Myometrial cell (primary cell): ENCODE measurements around a stretch of chr20.

DNA sequence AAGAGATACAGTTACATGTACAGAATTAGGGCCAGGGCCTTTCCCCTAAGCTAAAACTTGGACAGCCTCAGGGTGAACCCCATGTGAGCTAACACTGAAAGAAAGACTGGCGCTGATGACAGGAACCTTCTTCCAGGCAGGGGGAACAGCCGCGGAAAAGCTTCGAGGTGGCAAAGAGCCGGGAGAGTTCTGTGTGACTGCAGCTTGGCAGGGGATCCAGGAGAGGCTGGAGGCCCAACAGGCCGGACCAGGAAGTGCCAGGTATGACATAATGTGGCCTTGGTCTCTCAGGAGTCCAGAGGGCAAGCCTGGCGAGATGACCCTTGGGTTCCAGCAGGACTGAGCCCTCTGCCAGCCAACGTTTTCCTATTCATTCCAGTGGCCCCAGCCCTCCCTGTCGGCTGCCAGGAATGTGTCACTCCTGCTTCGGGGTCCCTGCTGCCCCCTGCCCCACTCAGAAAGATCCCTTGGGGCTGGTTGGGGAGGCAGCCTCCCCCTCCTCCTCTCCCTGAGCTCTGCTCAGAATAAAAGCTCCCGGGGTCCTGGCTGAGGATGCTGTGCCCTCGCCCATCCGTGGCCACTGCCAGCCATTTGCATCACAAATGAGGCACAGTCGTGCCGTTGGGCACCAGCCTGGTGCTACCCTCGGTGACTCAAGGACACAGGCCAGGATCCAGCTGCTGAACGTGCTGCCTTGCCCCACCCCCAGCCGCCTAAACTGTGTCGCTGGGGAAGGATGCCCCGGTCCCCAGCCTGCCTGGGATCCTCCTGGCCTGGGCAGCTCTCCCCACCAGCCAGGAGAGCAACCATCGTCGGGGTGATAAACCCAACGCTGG, 37.5 kb downstream of the RBM38 start:
- RAMPAGE, long total RNA, result no peak

DNA sequence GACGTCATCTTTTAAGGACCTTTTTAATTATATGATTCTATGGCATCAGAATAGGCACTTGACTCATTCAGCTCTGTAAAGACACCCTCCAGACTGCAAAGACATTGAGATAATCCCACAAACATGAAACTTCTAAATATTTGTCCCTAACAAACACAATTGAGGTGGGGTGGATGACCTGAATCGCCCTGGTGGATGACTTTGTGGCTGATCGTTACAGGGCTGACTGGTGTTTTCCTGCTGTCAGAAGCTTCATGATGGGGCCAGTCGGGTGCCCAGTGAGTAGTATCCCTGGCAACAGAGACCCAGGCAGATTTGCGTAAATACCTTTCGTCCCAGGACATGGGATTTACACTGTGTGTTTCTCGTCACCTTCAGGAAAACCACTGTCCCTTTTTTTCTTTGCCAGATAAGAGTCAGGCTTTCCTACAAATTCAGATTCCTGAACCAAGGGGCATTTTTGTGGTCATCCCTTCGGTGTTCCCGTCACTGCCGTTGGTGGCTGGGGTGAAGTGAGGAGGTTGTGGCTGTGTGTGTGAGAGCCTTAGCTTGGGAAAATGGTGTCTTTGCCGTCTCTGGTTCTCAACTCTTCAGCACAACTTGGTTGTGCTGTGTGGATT, 5.3 kb upstream of the PCK1 start:
- RAMPAGE, long total RNA, result no peak

DNA sequence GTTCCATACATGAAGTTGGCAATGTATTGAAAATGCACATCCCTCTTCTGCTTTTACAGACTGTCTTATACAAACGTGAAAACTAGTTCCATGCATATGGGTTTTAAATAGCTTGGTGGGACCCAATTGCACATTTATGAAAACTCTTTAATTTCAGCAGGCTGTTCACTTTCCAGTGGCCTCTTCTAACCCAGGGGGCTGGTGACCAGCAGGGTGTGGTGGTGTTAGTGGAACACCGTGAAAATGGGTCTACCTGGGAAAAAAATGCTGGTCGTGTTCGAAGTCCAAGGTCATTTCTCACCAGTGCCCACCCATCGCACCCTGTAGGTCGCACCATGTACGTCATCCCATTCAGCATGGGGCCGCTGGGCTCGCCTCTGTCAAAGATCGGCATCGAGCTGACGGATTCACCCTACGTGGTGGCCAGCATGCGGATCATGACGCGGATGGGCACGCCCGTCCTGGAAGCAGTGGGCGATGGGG, 1.5 kb downstream of the PCK1 start:
- RAMPAGE, long total RNA, result no peak

DNA sequence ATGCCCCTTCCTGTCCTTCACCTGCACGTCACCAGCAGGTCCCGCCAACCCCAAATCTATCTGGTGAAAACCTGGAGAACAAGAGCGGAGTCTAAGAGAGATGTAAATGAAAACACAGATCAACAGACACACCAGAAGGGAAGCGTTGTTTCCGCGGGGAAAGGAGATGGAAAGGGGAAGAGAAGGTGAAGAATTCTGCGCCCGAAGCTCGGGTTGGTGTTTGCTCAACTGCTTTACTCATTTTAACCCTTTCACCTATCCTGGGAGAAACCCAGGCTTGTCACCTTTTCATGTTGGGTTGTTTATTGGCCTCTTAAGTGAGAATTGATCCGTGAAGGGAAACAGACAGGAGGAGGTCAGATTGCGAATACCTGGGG, 30.2 kb upstream of the ZBP1 start:
- RAMPAGE, long total RNA, result no peak

DNA sequence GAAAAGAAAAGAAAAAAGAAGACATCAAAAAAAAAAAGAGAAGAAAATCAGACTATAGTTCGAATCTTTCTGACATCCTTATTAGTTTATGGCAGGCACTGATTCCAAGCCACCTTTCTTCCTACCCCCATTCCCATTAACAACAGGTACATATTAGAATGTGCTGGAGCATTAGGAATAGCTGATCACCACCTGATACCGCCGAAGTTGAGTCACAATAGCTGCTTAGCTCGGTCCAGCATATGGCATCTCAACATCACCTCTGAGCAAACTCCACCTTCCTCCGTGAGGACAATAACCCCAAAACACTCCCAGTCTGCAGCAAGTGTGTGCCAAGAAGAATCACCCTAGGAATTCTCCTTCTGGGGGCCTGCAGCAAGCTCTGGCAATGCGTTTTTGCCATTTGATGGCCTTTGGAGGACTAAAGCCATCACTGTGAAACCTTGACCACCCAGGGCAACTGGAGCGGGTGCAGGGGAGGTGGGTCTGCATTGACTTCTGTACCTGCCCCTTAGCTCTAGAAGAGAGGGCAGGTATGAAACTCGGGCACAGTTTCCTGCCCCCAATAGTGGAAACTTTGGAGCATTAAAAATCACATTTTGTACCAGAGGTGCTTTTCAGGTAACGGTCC, 8.7 kb downstream of the PMEPA1 start:
- RAMPAGE, long total RNA, result no peak

DNA sequence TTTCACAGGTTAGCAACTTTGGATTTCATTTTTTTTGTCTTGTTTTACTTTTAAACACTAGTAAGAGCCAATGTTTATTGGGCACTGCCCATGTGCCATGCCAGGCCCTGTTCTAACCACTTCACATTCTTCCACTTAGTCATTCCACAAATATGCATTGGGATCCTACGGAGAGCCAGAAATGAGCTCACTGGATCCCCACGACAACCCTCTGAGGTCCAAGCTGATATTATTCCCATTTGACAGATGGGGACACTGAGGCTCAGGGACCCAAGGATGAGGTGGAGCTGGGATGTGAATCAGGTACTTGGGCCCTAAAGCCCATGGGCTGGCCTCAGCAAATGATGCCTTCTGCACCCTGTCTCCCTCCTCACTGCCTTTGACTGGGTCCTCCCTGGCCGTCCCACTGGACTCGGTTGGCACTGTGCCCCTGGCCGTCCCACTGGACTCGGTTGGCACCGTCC, 4.7 kb upstream of the PMEPA1 start:
- RAMPAGE, long total RNA, result no peak

- RAMPAGE, long total RNA, result no peak
These were observed 159.3 kb upstream of the C20orf85 start for GRCh38 chr20:57991401-57991874.

- RAMPAGE, long total RNA, result no peak
These were observed 8.5 kb upstream of the ANKRD60 start for GRCh38 chr20:58236888-58237457.

DNA sequence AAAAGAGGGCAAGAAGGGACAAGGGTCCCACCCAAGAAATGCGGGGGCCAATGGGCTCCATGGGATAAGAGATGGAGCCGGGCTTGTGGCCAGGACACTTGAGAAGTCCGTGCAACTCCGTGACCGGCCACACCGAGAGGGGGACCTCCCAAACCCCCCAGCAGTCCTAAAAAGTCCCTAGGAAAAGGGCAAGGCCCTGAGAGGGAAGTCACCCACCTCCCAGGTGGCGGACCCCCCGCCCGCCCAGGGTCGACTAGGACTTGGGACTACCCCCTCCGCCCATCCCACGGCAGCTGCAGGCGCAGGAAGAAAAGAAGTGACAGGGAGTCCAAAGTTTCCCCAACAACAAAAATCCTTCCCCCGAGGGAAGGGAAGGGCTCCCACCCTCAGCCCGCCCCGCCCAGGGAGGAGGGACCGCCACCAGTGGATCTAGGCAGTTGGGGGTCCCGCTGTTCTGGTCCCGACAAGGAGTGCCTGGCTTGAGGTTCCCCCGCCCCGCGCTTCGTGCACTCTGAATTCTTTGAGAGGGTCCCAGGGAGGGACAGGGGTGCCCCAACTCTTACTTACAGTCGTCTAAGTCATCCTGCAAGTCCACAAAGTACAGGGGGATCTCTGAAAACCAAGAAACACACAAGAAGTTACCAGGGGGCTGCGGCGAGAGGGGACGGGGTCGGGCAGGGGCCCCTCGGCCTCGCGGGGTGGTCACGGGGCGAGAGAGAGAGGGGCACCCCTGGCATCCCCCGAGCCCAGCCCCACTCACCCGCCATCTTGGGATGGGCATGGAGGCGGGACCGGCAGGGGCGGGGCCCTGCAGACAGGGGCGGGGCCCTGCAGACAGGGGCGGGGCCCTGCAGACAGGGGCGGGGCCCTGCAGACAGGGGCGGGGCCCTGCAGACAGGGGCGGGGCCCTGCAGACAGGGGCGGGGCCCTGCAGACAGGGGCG, 585 bp upstream of the RAB22A start:
- RAMPAGE, long total RNA, result no peak

- RAMPAGE, long total RNA, result no peak
These were observed 3.9 kb downstream of the RAB22A start for GRCh38 chr20:58313387-58313836.

- RAMPAGE, long total RNA, result no peak
These were observed 1.1 kb downstream of the VAPB start for GRCh38 chr20:58390029-58390704.

DNA sequence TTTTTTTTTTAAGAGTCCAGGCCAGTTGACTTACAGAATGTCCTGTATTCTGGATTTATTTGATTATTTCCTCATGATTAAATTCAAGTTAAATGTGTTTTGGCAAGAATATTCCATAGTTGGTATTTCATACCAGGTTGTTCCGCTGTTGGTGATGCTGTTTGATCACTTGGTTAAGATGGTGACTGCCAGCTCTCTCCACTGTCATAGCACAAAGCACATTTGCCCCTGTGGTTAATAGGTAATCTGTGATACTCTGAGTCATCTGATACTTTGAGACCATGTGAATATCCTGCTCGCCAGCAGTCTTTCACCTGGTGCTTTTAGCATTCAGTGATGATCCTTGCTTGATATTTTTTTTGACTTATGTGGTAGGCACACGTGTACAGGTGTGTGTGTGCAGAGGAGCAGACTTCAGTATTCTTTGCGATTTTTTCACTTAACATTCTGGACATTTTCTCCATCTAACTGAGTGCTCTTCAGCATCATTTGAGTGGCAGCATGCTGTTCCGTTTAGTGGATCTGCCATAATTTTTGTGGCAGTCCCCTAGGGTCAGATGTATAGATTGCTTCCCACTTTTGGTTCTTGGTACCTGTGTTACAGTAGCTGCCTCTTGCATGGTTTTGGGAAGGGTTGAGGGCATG, 48.4 kb downstream of the VAPB start:
- RAMPAGE, long total RNA, result no peak

GRCh38 chr20:58443881-58444398, 54.9 kb downstream of the VAPB start:
- RAMPAGE, long total RNA, result no peak

GRCh38 chr20:58514434-58515160, 602 bp downstream of the APCDD1L start:
- RAMPAGE, long total RNA, result no peak

GRCh38 chr20:58651371-58651450, 128 bp downstream of the STX16 start:
- RAMPAGE, long total RNA, result no peak

DNA sequence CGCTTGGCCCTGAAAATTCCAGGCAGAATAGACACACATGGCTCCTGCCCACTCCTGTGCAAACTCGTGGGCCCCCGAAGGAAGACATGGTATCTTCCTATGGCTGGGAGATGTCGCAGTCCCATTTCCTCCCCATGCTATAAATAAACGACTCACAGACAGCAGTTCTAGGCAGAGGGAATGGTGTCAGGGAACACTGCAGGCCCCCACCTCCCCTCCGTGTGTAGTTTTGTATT, 29.6 kb downstream of the NPEPL1 start:
- RAMPAGE, long total RNA, result no peak

DNA sequence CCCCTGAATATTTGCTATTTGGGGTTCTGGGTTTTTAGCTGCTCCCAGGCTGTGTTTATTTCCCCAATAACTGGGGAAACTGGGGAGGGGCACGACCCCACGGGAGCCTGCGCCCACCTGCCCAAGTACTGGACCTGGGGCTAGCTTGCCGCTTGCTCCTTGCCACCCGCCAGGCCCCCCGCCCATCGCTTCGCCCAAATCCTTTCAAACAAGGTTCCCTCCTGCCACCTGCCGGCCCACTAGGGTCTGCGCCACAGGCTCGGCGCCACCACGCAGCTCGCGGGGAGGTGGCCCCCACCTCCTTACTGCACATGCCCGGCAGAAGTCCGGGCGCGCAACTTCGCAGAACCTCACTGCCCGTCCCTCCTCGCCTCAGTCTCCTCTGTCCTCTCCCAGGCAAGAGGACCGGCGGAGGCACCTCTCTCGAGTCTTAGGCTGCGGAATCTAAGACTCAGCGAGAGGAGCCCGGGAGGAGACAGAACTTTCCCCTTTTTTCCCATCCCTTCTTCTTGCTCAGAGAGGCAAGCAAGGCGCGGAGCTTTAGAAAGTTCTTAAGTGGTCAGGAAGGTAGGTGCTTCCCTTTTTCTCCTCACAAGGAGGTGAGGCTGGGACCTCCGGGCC, 51.7 kb upstream of the GNAS start:
- RAMPAGE, long total RNA, result no peak

GRCh38 chr20:58840332-58840989, 50.8 kb upstream of the GNAS start:
- RAMPAGE, long total RNA, result no peak

DNA sequence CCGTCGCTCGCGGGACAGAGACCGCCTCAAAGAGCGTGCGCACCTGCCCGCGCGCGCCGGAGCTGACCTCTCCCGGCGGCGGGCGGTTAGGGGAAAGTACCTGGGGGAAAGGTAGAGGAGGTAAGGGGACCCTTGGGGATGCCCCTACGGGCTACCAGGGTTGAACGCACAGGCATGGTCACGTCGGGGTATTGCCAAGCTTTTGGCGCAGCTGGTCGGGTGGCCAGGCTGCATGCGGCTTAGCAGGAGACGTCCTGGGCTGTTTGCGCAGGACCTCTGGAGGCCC, 49.7 kb upstream of the GNAS start:
- RAMPAGE, long total RNA, result no peak

DNA sequence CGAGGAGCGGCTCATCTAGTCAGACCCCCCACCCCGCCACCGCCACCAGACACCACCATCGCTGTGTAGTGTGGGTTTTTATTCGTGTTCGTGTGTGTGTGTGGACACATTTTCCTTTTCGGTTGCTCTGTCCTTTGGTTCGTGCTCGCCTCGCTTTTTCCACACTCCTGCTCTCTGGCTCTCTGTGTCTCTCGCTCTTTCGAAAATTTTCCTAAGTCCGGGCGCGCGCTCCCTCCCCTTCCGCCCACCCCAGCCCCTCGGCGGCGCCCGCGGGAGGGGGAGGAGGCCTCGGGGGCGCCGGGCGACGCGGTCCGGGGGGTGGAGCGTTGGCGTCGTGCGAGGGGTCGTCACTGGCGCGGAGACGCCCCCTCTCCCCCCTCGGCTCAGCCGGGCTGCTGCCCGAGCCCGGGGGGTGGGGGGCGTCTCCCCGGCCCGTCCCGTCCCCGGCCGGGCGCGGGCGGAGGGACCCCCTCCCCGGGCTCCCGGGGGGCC, 455 bp upstream of the GNAS start:
- RAMPAGE, long total RNA, result no peak